ENCODE results near the genes FRMD4A and MEIG1.

- RRBS, result no CpG with 5 or more reads among the region's 9 CpGs
Measured at GRCh38 chr10:13987427-13987912, 343.3 kb downstream of the FRMD4A start.

GRCh38 chr10:14330747-14331201 is at the start of gene FRMD4A:
Gene FRMD4A, minus strand, starts transcription at chr10:14330924.
- RRBS, result no CpG with 5 or more reads among the region's 7 CpGs

- RRBS, result no CpG with 5 or more reads among the region's 9 CpGs
Measured at GRCh38 chr10:14552083-14552646, 221.4 kb upstream of the FRMD4A start.

GRCh38 chr10:14559923-14560734 is 214.6 kb downstream of the FAM107B start:
- RRBS, result no CpG with 5 or more reads among the region's 13 CpGs

DNA sequence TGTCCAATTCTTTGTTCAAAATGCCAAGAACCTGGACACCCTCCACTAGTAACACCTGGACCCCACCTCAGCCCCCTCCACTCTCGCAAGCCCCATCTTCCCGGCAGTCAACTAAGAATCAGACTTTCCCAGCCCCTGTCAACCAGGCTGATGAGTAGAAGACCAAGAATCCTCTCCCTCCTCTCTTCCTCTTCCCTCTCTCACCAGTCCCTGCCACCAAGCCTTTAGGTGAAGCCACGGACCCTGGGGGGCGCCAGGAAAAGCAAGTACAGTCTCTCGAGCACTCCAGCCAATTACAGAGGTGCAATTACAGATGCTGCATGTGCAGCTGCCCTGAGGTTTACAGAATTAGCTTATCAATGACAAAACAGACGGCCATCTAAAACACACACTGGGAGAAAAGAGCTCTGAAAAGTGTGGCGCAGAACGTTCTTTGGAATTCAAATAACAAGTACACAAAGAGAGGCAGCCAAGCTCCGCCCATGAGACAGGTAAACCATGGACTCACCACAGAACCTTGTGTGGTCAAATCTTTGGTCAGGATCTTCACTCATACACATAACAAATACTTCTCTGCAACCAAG is 189.4 kb downstream of the FAM107B start:
- RRBS, result no CpG with 5 or more reads among the region's 9 CpGs

- RRBS, result no CpG with 5 or more reads among the region's 8 CpGs
Measured at GRCh38 chr10:14586643-14587295, 187.9 kb downstream of the FAM107B start.

DNA sequence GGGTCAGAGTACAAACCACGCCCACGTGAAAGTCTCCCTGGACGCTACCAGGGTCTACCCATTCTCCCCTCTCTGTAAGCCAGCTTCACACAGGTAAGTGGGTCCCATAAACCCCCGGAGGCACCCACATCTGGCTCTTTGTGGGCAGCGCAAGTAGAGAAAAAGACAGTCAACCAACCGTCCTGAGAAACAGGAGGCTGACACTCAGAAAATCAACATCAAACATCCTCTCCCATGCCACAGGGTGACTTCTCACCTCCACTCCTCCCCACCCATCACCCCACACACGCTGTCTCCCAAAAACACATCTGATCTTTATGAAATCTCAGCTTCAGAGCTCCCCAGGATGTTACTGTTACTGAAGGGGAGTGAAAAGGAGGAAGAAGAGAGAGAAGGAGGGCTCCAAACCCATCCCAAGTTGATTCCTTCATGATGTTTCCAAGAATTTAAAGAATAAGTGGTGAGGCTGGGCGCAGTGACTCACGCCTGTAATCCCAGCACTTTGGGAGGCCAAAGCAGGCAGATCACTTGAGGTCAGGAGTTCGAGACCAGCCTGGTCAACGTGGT is 186.2 kb downstream of the FAM107B start:
- RRBS, result no CpG with 5 or more reads among the region's 11 CpGs

DNA sequence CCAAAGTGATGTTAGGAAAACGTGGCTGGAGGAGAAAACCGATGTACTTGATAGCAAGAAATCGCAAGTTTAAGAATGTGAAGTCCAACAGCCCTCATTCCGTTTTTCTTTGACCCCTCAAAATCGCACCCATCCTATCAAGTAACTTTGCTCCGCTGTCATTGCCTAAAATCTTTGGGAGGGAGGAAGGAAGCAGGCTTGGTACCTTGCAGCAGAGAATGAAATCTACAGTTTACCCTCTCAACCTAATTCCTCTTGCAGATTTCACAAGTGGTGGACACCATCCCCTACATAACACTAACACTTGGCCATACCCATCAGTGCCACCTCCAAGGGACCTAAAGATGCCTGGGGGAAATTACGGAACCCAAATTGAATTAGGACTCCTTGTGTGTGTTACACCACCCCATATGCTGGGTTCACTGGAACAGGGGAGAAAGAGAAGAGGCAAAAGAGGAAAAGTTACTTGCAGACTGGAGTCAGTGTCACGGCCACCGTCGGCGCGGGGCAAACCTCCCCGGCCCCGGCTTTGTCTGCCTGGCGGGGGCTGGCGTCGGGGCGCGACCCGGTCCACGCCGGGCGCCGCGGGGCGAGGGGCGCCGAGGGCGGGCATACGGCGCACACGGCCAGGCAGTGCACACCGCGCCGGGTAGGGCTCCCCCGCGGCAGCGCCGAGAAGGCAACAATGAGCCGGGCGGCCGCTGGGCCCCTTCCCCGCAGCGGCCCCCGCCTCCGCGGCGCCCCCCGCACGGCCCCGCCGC is 171.3 kb downstream of the FAM107B start:
- RRBS, result 1% methylated on average over 34 of the region's 52 CpGs

- RRBS, result 3% methylated on average over 2 of the region's 18 CpGs
Measured at GRCh38 chr10:14839323-14839915, 1.3 kb downstream of the HSPA14 start.

GRCh38 chr10:14876659-14877481 is 1.8 kb upstream of the SUV39H2 start:
- RRBS, result no CpG with 5 or more reads among the region's 14 CpGs

- RRBS, result 1% methylated on average over 19 of the region's 58 CpGs
Measured at GRCh38 chr10:14958924-14959829, at the start of gene MEIG1. Gene MEIG1, plus strand, starts transcription at chr10:14959388.

DNA sequence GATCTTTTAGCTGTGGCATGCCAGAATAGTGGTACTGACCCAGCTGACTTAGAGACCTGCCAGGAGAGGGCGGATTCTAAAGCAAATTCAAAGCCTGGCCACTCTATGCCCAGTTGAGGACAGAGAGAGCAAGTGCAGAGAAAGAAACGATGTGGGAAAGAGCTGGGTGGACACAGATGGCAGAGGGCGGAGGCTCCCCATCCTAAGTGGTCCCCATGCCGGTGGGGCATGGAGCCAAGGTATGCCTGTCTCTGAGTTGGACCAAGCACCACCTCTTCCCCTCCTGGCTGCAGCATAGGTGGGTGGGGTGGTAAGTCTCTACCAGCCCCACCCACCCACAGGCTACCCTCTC is 85.5 kb upstream of the NMT2 start:
- RRBS, result no CpG with 5 or more reads among the region's 4 CpGs

DNA sequence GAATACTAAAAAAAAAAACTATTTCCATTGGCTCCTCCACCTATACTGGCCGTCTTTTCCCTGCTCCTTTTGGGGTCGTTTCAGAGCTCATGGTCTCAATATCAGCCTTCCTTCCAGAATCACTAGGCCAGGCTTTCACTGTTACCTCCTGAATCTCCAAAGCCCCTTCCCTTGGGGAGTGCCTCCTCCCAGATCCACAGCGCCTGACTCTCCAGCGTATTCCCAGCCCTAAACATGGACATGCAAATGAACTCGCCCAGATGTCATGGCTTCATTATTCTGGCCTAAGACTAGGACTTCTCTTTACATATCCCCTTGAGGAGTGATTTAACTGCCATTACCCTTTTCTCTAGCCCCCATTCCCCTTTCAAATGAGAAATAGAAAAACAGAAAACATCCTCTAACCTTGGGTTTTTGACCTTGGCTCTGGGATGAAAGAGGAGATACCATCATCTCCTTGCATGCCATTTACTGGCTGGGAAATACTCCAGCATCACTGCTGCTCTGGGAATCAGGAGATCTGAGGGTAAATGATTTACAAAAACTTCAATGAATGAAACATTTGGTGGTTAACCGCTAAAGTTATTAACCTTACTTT is 37.1 kb downstream of the FAM171A1 start:
- RRBS, result no CpG with 5 or more reads among the region's 6 CpGs

DNA sequence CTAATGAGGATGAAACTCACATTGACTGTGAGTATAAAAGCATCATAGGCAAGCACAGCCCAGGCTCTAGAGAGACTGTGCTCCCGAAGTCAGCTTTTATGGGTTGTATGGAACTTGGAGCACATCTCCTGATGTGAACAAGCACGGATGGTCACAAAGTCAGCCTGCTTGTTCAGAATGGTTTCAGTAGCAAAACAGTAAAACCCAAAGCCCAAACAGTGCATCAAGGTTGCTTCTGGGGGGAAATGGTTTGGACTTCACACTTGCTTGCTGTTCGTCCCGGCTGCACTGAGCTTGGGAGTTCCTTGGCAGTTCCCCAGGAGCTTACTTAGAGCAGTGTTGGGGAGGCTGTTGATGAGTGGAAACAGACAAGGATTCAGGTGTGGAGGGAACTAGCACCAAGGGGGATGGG is 19.6 kb upstream of the ITGA8 start:
- RRBS, result no CpG with 5 or more reads among the region's 4 CpGs

- RRBS, result no CpG with 5 or more reads among the region's 12 CpGs
Measured at GRCh38 chr10:16828059-16828535, 10.9 kb upstream of the RSU1 start.

DNA sequence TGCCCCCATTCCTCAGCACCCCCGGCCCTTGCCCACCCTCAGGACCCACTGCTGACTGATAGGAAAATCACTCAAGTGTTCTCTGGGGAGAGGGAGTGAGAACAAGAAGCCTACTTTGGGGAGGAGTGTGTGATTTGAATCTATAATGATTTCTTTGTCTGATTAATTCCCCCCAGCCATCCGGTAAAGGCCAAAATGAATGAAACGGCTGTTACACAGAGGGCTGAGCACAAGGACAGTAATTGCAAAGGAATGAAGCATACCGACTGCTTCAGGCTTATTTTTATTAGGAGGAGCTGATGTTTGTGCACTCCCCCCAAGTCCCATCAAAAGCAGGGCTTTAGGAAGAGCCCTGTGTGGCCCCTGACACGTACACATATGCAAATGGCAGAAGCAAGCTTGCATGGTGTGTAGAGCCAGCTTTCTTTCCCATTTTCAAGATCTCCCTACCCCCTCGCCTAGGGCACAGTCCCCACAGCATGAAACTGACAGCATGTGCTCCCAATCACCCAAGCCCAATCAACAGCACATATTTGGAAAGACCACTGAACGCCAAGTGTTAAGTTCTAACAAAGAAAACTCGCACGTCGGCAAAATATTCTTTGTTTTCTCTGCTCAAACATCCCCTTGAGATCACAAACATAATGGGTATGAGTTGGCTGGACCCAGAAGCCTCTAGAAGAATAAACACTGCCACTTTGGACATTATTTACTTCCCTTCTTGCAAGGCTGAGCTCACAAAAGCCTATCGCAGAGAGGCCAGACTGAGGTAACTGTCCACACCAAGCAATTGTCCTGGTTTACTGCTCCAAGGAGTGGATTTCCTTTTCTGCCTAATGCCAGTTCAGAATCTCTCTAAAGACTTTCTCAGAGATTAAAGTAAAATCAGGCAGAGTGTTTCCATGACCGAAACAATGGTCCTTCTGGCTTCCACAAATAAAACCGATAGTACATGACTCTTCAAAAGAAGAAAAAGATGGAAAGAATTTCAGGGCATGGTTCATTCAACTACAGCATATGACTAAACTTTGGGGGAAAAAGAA is 143.0 kb downstream of the CUBN start:
- RRBS, result no CpG with 5 or more reads among the region's 13 CpGs

DNA sequence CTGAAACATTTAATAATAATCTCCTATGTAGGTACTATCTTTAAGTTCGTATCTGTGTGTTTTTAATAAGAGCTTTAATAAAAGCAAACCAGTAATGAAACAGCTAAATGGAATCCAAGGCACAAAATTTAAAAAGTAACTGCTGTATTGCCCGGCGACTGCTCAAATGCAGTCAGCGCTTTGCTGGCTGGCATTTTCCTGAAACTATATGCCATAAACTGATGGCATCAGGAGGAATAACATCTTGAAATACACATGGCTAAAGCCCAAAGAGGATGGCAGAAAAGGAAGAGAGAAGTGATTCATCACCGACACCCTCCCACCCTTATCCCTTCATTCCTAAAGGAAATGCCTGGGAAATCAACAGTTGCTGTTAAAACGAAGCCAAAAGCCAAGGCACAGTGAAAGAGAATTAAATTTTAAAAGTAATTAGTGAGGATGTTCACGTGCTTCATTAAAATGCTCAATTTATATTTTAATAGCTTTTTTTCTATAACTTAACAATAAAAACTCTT is 133.0 kb downstream of the CUBN start:
- RRBS, result no CpG with 5 or more reads among the region's 7 CpGs

DNA sequence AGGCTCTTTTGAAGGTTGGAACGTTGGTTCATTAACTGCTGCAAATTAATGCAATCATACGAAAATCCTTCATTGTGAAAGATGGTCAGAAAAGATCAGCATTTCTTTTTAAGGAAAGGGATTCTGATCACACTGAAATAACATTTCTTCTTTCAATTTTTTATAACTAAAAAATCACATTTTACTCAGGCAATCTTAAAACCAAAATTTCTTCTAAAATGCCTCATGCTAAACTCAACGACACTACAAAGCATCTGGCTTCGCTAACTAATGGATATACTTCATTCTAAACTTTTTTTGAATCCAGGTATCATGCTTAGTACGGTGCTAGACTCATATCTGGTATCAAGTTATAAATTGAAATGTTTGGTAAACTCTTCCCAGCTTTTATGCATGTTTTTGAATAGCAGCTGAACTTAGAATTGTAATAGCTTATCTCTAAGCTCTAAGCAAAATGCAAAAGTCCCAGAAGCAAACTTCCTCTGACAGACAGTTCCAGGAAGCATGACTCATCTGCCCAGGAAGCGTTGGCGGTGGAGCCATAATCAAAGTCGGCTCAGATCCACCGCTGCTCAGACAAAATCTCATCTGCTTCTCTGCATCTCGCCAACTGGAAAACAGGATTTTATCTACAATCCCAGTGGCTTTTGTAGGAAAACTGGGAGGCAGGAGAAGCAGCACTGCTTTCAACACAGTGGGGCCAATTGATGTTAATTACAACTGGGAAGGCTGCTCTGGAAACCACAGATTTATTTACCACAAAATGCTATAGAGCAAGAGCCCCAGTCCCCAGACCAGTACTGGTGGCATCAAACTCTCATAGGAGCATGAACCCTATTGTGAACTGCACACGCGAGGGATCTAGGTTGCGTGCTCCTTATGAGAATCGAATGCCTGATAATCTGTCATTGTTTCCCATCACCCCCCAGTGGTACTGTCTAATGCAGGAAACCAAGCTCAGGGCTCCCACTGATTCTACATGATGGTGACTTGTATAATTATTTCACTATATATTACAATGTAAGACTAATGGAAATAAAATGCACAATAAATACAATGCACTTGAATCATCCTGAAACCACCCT is 100.1 kb downstream of the CUBN start:
- RRBS, result no CpG with 5 or more reads among the region's 14 CpGs

DNA sequence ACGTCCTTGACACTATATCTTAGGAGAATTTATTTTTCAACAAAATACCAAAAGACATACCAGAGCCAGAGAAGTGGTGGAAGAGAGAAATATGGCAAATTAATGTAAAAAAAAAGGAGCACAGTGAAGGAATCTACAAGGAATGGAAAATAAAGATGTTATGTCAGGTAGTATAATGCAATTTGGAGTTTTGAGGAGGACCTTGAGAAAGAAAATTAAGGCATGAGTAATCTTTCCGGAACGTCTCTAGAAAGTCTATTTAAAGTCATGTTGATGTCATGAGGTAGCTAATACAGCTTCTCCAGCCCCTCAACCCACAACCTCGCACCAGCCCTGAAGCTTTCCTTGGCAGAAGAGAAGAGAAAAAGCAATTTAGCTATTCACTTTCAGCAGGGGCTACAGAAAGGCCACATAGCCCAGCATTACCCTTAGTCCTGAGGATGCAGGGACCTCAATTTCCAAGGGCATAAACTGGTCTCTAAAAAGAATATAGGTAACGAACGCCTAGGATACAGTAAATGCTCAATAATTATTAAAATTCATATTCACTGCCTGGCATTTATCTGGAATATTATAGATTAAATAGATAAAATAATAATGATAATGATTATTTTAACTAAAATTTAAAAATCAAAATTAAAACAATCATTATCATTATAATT is 22.4 kb downstream of the TRDMT1 start:
- RRBS, result no CpG with 5 or more reads among the region's 6 CpGs

GRCh38 chr10:17238794-17239414 is 10.9 kb downstream of the VIM start:
- RRBS, result no CpG with 5 or more reads among the region's 8 CpGs